ENCODE results near the gene HNRNPH1.

DNA sequence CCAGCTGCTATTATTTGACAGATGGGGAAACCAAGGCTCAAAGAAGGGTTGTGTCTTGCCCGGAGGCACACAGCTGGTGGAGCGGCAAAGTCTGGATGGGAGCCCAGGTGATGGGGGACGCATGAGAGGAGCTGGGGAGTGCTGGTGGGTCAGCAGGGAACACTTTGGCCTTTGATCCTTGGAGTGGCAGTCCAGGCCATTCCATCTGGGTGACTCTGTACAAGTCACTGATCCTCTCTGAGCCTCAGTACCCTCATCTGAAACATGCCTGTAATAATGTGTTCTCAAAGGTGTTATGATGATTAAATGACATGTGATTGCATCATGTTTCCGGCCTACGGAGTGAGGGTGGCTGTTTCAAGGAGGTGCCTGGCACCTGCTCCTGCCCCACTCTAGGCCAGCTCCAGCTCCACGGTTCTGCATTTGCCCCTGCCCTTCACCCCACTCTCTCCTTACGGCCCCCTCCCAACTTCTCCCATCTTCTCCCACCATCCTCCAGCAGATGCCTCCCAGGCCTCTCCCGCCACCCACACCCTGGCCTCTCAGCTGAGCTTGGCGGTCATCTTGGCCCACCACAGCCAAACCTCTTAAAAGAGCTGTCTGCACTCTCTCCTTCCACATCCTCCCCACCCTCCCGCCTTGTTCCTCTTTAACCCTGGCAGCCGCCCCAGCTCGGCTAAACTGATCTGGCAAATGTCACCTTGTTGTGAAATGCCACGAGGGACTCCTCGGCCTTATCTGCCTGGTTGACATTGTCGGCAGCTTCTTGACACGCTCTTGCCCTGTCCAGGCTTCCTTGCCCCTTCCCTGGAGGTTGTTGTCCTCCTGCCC is 5.6 kb upstream of the DBN1 start:
- CAGE, long polyA plus RNA = no peak
- RRBS = no CpG with 5 or more reads among the region's 16 CpGs

GRCh38 chr5:177604827-177605502 is 5.0 kb downstream of the B4GALT7 start:
- CAGE, long polyA plus RNA = no peak
- RRBS = no CpG with 5 or more reads among the region's 9 CpGs

- CAGE, long polyA plus RNA = no peak
- RRBS = 21% methylated on average over 9 of the region's 26 CpGs
These were observed 7.6 kb downstream of the B4GALT7 start for GRCh38 chr5:177607256-177608263.

DNA sequence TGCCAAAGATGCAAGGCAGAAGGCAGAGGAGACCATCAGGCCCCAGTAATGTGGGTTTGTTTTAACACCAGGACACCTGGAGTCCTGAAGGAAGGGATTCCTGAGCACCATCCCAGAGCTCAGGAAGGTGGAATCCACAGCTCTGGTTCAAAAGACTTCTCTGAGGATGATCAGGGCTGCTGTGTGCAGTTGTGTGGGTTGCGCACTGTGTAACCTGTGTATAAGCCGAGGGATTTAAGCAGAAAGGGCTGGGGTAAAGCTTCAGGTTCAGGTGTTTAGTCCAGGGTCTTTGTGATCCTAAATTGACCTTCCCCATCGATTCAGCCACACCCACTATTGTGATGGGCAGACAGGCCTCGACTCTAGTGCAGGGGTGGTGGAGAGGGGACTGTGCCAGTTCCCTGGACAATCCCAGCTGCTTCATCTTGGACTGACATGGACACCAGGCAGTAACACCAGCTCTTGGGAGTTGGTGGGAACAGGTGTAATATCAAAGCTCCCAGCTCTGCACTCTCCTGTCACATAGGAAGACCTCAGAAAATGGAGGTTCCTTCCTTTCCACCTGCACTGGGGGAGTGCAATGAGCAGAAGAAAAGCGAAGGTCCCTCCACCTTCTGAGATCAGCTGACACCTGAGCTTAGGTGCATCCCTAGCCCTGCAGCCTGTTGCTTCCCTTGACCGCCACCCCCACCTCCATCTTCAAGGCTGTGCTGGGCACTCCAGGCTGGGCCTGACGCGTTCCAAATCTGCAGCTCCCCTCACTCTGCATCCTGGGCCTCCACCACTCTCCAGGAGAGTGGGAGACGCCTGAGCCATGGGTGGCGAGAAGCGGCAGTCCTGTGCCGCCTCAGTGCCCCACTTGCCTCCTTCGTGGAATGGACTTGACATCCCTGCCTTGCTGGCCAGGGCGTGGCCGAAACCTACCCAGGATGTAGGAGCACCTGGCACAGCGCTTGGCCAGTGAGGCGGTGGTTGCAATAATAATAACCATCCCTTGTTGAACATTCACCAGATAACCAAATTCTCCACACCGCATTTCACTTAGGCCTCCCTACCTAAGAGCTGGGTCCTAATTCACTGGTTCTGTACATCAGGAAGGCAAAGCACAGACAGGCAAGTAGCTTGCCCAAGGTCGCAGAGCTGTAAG is 11.3 kb downstream of the B4GALT7 start:
- CAGE, long polyA plus RNA = no peak
- RRBS = no CpG with 5 or more reads among the region's 19 CpGs

GRCh38 chr5:177638077-177638746 is 38.3 kb downstream of the B4GALT7 start:
- CAGE, long polyA plus RNA = no peak
- RRBS = no CpG with 5 or more reads among the region's 11 CpGs

- CAGE, long polyA plus RNA = no peak
- RRBS = 79% methylated on average over 12 of the region's 23 CpGs
These were observed 4.7 kb downstream of the N4BP3 start for GRCh38 chr5:178117716-178118789.

DNA sequence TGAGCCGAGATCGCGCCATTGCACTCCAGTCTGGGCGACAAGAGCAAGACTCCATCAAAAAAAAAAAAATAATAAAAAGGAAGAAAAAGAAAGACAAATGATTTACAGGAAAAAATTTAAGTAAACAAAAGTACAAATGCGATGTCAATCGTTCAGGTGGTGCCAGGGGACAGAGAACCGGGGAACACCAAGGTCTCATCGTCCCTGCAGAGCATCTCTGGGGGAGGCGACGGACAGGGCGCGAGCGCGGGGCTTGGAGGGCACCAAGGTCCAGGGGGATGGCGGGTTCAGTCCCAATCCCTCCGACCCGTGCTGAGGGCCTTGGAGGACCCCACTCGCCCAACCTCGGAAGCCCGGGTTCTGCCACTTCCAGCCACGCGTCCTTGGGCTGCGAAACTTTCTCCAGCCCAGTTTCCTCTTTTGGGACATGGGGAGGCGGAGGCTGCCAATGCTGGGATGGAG is 549 bp upstream of the HNRNPAB start:
- CAGE, long polyA plus RNA = no peak
- RRBS = no CpG with 5 or more reads among the region's 24 CpGs

DNA sequence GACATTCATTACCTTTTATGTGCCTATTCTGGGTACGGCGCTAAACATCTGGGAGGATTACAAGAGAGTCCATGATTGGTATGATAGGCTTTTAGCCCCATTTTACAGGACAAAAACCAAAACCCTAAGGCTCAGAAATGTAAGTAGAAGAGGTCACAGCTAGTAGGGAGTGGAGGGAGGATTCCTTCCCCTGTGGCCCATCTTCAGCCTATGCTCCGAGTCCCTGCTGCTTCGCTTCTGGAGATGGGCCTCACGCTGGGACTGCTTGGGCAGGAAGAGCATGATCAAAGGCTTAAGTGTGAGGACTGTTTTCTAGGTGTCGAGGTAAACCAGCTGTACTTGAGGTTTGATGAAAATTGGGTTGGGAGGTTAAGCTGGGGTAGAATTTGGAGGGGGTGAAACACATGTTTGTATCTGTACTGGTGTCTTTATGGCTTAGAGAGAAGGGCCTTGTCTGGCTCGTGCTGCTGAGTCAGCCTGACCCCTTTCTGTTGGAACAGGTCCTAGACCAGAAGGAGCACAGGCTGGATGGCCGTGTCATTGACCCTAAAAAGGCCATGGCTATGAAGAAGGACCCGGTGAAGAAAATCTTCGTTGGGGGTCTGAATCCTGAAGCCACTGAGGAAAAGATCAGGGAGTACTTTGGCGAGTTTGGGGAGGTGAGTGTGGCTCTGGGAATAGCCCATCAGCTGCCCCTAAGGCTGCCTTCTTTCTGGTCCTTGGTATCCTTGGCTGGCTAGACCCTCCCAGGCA is 2.1 kb downstream of the HNRNPAB start:
- CAGE, long polyA plus RNA = no peak
- RRBS = no CpG with 5 or more reads among the region's 11 CpGs

GRCh38 chr5:178210339-178210999 is 6.1 kb downstream of the HNRNPAB start:
- CAGE, long polyA plus RNA = no peak
- RRBS = no CpG with 5 or more reads among the region's 14 CpGs

DNA sequence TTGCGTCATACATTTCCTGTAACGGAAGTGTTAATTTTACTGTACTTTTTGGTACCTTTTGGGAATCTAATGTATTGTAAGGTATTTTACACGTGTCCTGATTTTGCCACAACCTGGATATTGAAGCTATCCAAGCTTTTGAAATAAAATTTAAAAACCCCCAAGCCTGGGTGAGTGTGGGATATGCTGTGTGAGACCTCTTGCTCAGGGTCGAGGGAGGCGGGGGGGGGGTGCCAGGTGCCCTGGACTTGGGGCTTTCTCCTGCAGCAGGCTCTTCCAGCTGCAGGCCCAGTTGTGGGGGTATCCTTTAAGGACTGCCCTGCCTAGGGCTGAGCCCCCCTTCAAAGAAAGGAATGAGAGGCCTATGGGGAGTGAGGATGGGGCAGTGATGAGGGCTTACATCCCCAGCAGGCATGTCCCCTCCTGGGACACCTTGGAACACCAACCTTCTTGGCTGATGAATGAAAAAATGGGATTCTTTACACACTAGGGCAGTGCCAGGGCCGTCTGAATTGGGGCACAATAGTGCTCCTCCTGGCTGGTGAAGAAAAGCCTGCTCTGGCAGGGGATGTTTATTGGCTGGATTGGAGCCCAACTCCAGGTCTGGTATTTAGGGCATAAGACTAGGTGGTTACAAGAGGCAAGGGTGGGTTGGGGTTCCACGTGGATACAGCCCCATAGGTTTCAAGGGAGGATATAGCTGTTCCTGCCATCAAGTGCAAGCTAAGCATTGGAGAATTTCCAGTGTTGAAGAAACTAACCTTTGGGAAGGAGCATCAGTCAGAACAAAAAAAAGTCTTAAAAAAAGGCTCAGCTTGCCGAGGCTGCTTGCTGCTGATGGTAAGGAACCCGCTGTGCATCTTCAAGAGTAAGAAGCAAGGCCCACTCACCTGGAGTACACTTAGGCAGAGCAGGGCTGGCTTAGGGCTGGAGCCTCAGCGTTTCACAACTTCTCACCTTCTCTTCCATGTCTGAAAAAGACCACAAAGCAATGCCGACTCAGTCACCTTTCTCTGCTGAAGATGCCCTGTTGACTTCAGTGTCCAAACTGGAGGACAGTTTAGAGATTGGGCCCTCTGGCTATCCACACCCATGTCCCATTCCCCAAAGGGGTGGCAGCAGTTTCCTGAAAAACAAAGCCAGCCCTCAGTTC is 7.0 kb downstream of the HNRNPAB start:
- CAGE, long polyA plus RNA = no peak
- RRBS = no CpG with 5 or more reads among the region's 11 CpGs

DNA sequence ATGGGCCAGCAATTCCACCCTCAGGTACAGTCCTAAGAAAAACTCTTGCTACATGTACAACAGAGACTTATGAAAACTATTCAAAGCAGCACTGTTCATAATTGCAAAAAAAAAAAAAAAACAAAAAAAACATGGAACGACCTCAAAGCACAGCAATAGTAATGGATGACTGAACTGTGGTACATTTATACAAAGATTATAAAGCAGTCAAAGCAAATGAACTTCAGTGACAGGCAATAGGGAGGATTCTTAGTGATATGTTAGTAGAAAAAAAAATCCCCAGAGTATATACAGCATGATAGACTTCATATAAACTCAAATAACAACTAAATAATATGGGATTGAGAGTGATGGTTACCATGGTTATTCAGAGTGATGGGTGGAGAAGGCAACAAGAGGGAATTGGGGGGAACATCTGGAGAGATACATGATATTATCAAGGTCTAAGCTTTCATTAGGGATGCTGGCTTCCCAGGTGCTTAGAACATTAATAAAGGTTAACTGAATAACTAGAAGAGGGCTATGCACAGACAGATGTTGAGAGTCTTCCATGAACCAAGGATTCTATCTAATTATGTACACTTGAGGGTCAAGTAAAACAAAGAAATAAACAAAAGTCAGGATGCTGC is 11.9 kb downstream of the PHYKPL start:
- CAGE, long polyA plus RNA = no peak
- RRBS = no CpG with 5 or more reads among the region's 1 CpG

DNA sequence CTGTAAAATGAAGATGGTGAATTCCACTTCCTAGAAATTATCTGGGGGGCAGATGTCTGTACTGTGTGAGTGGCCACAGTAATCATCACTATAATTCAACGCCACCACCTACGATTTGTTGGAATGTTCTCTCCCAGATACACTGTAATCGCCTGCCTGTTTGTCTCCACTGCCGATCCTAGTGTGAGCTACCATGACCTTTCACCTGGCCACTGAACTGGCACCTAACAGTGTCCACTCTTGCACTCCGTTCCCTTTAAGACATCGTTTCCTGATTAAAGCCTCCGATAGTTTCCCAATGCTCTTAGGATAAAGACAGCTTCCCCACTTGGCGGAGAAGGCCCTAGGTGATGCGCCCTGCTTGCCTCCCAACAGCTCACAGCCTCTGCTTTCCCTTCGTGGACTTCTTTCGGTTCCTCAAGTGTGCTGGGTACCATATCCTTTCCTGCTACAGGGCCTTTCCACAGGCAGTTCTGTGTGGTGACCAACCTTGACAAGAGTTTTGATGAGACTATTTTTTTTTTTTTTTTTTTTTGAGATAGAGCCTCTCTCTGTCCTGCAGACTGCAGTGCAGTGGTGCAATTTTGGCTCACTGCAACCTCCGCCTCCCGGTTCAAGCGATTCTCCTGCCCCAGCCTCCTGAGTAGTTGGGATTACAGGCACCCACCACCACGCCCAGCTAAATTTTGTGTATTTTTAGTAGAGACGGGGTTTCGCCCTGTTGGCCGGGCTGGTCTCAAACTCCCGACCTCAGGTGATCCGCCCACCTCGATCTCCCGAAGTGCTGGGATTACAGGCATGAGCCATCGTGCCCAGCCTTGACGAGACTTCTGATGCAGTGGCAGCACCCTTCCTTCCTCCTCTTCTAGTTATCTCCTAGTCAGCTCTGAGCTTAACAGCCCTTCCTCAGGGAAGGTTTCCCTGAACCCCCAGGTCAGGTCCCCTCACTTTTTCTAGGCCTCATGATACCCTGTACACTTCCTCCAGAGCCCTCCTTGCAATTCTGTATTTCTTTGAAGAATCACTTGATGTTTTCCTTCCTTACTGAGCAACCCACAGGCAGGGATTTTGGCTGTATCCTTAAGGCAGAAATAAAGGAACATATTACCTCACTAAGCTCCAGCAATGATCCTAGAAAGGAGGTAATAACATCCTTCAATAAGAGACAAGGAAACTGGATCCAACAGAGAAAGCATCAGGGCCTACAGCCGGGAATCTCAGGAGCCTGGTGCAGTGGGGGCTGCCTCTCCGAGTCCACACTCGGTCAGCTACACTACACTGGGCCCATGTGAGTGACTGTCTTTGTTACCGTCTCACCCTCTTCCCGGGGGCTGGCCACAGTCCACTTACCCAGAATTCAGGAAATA is 3.5 kb downstream of the PHYKPL start:
- CAGE, long polyA plus RNA = no peak
- RRBS = 70% methylated on average over 3 of the region's 29 CpGs

DNA sequence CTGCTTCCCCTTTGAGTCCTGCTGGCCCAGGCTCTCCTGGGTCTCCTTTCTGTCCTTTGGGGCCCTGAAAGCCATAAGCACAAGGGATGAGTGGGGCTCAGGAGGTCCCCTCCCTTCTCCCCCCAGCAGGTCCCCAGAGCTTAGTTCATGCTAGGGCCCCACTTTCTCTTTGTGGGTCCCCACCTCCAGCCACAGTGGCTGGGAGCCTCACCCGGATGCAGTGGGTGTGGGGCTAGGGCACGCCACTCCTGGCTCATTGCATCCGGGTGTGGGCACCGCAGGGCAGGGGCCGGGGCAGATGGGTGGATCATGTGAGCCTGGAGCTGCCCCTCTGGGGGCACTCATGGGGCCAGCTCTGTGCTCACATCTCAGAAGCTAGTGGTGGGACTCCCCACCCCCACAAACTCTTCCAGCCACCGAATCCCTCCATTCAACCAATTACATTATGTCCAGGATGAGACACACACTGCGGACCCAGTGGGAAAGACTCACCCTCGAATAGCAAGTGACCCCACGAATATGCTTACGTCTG is 16.6 kb upstream of the PHYKPL start:
- CAGE, long polyA plus RNA = no peak
- RRBS = 84% methylated on average over 3 of the region's 10 CpGs

GRCh38 chr5:178428329-178428810 is 161.8 kb downstream of the COL23A1 start:
- CAGE, long polyA plus RNA = no peak
- RRBS = 23% methylated on average over 5 of the region's 10 CpGs

- CAGE, long polyA plus RNA = no peak
- RRBS = 21% methylated on average over 31 of the region's 44 CpGs
These were observed 106.8 kb downstream of the ZNF354C start for GRCh38 chr5:179166916-179167394.

DNA sequence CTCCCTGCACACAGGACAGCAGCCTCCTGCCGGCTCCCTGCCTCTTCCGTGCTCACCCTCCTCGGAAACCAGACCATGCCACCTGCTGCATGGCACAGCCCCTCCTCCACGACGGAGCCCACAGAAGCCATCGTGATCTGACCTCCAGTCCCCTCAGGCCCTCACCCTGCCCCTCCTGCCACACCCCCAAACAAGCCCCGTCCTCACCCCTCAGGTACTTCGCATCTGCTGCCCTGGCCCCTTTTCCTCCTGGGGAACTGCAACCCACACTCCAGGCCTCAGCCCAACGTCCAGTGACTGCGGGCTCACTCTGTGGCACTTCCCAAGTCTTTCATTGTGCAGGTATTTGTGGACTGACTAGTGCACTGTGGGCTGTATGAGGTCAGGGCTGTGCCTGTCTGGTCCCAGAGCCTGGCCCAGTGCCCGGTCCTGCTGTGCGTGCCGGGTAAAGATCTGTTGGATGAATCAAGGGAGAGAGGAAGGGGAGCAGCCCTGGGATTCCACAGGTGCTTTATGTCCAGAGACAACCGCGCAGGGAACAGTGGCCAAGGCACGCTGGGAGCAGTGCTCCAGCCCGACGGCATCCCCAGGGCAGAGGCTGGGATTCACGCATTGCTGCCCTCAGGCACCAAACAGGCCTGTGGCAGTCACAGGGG is 86.1 kb downstream of the ADAMTS2 start:
- CAGE, long polyA plus RNA = start-site peak on the minus strand centred at position 293 of the sequence, 64 bp wide, 174 and 194 reads in 2 replicates
- RRBS = 29% methylated on average over 1 of the region's 19 CpGs

- CAGE, long polyA plus RNA = no peak
- RRBS = under 1% methylated on average over 51 of the region's 64 CpGs
These were observed 586 bp downstream of the ADAMTS2 start for GRCh38 chr5:179344604-179345145.

DNA sequence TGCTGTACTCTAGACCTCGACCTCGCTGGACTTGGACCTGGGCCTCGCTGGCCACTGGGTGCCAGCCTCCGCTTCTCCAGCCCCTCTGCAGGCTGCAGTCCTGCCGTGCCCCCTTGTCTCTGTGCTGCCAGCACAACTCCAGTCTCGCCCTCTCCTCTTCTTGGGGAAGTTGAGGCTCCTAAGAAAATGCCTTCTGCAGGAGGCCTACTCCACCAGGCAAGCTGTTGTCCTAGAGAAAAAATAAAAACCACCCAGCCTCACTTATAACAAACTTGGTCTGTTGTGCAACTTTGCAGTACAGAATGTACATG is 11.2 kb upstream of the ADAMTS2 start:
- CAGE, long polyA plus RNA = no peak
- RRBS = no CpG with 5 or more reads among the region's 6 CpGs

- CAGE, long polyA plus RNA = no peak
- RRBS = no CpG with 5 or more reads among the region's 6 CpGs
These were observed 4.3 kb downstream of the HNRNPH1 start for GRCh38 chr5:179618969-179619834.

DNA sequence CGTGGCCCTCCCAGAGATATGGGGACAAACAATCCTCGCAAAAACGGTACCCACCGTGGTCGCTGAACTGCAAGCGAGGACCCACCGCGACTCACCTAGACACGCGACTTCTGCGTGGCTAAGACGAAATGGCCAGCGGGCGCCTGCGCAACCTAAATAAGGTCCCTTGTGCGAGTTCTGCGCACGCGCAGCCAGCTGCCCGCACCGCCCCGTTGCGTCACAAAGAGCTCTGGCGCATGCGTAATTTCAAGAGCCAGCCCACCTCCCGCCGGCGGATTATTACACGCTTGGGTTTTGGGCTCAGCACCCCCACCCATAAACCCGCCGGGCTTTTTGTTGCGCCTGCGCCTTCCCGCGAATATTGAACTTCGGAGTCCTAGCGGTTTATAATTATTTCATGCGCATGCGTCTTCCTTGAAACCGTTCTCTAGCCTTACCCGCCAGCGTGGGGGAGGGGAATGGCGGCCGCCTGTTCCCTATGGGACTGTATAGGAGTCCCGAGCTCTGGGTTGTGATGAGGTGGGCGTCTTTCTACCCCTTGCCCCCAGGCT is at the start of gene HNRNPH1:
TSS of gene HNRNPH1 (minus strand) at position 131 of the 551 bp plus-strand sequence.
- CAGE, long polyA plus RNA = start-site peak on the minus strand centred at position 134 of the sequence, 96 bp wide, 105 and 254 reads in 2 replicates
- RRBS = 2% methylated on average over 5 of the region's 46 CpGs

Data from BJ (cell line).